Suprapubic skin (tissue), 4 donors: ENCODE measurements around the genes RALGDS, CACFD1, ADAMTSL2 and VAV2.

DNA sequence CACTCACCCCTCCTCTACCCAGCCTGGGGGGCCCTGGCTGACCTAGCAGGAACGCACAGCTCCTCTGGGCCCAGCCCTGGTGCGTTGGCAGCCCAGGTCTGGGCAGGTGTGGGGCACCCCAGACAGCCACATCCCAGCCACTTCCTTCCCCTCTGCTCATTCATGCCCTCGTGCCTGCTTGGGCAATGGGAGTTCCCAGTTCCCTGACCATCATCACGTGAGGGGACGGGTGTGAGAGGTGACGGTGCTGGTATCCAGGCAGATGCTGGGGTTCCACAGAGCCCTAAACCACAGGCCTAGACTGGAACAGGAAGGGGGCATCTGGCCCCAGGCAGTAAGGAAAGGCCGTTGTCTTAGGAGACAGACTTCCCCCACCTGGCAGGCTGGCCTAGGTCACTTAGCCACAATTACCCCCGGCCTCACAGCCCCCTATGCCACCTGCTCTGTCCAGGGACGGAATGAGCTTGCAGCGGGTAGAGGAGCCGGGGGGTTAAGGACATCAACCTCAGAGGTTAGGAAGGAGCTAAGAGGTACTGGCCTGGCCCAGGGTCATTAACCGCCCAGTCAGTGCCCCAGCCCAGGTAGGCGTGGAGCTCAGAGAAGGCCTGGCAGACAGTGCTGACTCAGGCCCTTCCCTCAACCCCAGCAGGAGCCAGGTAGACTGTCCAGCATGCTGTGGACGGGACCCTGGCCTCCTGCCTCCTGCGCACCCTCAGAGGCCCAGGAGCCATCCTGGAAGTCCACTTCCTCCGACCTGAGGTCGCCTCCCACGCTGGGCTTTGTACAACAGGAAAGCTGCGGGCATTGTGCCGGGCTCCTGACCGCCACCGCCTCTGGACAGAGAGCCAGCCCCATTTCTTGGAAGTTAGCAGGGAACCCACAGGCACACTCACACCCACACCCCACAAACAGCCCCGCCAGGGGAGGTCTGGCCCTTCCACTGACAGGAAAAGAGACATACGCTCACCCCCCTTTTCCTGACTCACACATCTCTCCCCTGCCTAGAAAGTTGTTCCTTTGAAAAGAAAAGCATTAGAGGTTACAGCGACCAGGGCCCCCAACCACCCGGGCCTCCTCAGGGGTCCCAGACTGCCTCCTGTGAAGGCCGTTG, 8.0 kb downstream of the RALGDS start:
- PRO-cap, result no peak
- RAMPAGE, long total RNA, 4 experiments, result no peak in any of the 4 experiments

DNA sequence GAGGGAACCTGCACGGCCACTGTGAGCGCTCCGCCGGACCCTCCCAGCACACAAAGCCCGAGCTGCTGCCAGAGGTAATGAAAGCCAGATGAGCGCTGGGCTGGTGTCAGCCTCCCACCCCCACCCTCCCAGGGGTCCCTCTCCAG, 1.6 kb downstream of the RALGDS start:
- PRO-cap, result no peak
- RAMPAGE, long total RNA, 4 experiments, result no peak in any of the 4 experiments

DNA sequence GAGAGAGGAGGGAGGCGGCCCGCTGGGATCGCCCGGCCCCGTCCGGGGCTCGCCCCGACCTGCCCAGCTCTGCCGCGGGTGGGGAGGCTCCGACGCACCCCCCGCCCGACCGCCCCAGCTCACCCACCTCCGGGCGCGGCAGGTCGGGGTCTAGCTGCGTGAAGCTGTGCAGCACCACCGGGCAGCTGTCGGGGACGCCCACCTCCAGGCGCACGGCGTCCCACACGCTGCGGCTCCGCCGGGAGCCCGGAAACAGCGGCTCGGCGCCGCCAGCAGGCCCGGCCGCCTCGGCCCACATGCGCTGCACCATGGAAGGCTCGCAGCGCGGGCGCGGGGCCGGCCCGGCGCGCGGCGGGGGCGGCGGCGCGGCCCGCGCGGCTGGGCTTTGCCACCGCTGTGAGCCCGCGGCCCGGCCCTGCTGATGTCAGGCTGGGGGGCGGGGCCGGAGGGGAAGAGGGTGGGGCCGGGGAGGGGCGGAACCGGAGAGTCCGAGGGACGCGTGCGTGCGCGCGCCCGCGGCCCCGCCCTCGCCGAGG, at the start of gene RALGDS:
RALGDS (minus strand) TSS at position 396 of the 536 bp plus-strand sequence.
- PRO-cap, result bidirectional peak, plus-strand start outside the sequence, minus-strand start at position 396 of the sequence
- RAMPAGE, long total RNA, 4 experiments, result start-site peak on the minus strand in 1 of 4 experiments, centred at position 319 of the sequence, 18 reads per replicate

DNA sequence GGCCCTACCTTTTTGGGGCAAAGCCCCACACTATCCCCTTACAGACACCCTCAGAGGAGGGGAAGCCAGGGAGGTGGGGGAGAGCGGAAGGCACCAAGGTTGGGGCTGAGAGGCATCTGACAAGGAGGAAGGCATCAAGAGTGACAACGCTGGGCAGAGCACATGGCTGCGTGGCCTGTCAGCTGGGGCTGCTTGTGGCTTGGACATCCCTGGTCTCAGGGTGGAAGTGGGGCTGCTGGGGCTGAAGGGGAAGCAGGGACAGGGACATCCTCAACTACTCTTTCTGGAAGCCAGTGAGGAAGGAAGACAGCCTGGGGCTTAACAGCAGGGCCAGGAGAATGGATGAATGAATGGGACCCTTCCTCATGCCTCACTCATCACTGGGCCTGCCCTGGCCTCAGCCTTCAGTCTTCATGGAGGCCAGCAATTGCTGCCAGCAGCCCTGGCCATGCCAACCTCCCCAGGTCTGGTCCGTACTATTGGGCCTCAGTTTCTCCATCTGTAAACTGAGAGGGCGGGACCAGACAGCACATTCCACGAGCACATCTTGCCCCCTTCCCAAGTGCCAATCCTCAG, 976 bp upstream of the RALGDS start:
- PRO-cap, result no peak
- RAMPAGE, long total RNA, 4 experiments, result no peak in any of the 4 experiments

DNA sequence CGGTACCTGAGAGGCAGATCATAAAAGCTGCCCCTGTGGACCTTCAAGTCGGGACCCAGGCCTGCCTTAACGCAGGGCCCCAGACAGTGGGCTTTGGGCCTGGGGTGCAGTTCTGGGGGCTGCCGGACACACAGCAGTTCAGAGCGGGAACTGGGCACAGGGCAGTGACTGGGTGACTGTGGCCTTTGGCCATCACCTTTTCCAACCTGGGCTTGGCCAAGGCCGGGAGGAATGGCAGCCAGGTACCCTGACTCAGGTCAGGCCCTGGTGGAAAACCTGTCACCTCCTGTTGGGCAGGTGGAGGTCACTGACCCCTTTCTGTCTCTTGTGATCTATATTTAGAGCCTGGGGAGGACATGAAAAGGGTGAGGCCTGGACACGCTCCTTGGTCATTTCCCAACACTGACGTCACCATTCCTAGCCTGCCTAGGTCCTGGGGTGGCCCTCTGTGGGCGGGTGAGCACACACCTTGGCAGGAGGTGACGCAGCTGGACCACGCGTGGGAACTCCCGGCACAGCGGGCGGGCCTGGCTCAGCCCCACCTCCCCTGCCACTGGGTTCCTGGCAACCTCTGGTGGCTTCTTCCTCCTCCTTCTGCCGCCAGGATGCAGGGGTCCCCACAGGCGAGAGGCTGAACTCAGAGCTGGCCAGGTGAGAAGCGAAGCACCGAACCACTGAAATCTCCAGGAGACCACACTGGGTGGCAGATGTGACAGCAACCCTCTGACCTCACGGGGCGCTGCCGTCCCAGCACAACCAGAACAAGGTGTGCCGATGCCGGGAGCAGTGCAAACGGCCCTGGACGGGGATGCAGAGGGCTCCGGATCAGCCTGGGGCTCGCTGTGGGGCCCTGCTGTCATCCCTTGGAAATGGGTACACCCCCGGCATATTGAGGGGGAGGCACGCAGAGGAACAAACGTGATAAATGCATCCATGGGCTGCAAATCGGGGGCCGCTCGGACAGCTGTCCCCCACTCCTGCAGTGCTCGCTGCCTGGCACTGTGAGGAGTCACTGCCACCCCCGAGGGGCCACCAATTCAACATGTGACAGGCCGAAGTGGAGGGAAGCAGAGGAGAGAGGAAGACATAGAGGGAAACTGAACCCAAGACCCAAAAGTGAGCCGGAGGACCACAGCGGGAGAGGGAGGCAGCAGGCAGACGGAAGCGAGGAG, 6.5 kb upstream of the RALGDS start:
- PRO-cap, result unidirectional peak, plus-strand start at position 640 of the sequence
- RAMPAGE, long total RNA, 4 experiments, result start-site peak on the plus strand in 4 of 4 experiments, centred at positions 588 to 850 of the sequence, 6 to 26 reads per replicate

- PRO-cap, result bidirectional peak, plus-strand start at chr9:133148503, minus-strand start at chr9:133148544
- RAMPAGE, long total RNA, 4 experiments, result no peak in any of the 4 experiments
Observed at GRCh38 chr9:133148451-133148706, 15.3 kb downstream of the GBGT1 start.

DNA sequence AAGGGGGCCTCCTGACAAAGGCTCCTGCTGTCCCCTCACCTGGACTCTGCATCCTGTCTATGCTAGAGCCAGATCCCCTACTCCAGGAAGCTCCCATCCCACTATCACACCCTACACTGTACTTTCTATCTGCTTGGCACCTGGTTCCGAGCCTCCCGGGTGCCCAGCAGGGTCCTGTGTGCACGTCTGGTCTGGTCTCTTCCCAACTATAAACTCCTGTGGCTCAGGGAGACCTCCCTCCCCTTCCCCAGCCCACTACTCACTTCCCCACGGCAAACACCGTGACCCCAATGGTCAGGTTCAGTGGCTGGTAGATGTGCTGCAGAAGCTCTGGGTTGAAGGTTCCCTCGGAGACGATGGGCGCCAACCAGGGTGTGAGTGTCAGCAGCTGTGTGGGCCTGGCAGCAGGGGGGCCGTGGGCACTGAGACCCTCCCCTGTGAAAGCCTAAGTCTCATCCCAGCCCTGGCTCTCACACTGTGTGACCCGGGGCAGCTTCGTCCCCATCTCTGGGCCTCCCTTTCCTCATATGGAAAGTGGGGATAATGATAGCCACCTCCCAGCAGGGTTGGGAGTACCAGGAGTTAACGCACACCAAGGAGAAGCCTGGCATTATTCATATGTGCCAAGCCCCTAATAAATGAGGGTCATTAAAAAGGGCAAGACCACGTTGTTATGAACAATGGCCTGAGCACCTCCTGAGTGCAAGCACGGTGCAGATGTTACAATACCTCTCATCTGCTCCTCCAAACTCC, 8.6 kb downstream of the GBGT1 start:
- PRO-cap, result no peak
- RAMPAGE, long total RNA, 4 experiments, result no peak in any of the 4 experiments

GRCh38 chr9:133162899-133163277, 826 bp downstream of the GBGT1 start:
- PRO-cap, result no peak
- RAMPAGE, long total RNA, 4 experiments, result no peak in any of the 4 experiments

- PRO-cap, result no peak
- RAMPAGE, long total RNA, 4 experiments, result no peak in any of the 4 experiments
Observed at GRCh38 chr9:133369857-133370303, 6.0 kb downstream of the SURF4 start.

GRCh38 chr9:133427766-133428154, 5.6 kb downstream of the ADAMTS13 start:
- PRO-cap, result no peak
- RAMPAGE, long total RNA, 4 experiments, result no peak in any of the 4 experiments

DNA sequence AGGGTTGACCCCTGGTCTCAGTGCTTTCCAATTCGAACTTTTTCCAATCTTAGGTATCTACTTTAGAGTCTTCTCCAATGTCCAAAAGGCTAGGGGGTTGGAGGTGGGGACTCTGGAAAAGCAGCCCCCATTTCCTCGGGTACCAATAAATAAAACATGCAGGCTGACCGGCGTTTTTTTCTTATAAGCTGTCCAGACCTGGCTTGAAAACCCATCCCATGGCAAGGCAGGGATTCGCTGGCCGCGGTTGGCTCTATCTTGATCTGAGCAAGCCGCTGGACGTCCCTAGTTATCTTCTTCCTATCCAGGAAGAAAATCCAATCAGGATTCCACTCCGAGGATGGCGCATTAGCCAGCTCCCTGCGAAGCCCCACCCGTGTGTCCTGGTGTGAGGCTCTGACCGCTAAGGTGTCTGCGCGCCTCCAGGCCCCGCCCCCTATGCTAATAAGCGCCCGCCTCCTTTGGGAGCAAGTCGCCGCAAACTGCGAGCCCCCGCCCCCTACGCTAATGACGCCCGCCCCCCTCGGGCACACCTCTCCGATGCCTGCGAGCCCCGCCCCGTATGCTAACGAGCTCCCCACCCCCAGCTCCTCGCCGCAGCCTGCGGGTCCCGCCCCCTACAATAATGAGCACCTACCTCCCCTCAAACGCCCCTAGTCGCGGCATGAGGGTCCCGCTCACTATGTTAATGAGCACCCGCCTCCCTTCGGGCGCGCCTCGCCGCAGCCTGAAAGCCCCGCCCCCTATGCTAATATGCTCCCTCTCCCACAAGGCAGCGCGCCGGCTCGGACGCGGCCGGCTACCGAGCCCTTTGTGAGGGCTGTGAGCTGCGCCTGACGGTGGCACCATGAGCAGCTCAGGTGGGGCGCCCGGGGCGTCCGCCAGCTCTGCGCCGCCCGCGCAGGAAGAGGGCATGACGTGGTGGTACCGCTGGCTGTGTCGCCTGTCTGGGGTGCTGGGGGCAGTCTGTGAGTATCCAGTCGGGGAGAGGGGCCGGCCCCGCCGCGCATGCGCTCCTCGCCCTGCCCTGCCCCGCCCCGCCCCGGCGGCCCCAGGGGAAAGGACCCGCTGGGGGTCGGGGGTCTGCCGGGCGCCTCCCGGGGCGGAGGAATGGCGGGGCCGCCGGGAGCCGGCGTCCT, at the start of gene CACFD1:
CACFD1 (plus strand) TSS at position 759 of the 1,139 bp plus-strand sequence.
- PRO-cap, result bidirectional peak, plus-strand start at position 653 of the sequence, minus-strand start at position 382 of the sequence; unidirectional peak, plus-strand start at position 820 of the sequence
- RAMPAGE, long total RNA, 4 experiments, result start-site peak on the plus strand in 3 of 4 experiments, centred at positions 783 to 792 of the sequence, 20 to 36 reads per replicate

DNA sequence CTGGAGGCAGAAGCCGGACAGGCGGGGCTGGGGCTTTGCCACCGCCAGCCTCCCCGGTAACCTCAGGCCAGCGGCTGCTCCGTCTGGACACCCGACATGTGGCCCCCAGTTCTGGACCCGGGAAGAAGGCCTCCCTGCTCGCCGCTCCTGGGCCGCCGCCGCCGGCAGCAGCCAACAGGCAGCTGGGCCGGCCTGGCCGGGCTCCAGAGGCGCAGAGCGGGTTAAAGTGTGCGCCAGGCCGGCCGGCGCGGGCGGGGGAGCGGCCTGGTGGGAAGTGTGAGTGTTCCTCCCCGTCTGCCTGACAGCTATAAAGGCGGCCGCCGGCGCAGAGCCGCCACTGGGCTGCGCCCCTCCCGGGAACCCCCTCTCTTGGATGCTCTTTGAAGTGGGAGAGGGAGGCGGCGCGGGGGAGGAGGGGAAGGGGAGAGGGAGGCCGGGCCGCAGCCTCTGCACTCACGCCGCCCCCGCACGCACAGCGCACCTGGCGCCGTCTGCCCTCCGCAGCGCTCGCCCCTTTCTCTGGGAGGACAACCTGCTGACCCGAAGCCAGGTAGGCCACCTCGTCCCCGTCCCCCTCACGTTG, at the start of gene ADAMTSL2:
ADAMTSL2 (plus strand) TSS at position 337 of the 583 bp plus-strand sequence.
- PRO-cap, result no peak
- RAMPAGE, long total RNA, 4 experiments, result no peak in any of the 4 experiments

DNA sequence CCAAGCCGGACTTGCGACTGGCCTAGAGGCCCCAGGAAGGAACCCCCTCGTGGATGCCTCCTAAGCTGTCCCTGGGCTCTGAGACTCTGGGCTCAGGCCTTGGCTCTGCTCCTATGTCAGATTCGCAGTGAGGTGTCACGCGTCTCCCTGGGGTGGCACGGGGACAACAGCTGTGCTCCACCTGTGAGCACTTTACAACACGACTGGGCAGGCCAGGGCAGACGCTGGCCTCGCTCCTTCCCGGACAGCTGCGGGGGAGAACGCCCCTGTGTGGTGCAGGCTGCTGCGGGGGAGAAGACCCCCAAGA, 36.2 kb downstream of the SARDH start:
- PRO-cap, result no peak
- RAMPAGE, long total RNA, 4 experiments, result no peak in any of the 4 experiments

GRCh38 chr9:133791547-133792264, 53.6 kb upstream of the SARDH start:
- PRO-cap, result no peak
- RAMPAGE, long total RNA, 4 experiments, result no peak in any of the 4 experiments

- PRO-cap, result no peak
- RAMPAGE, long total RNA, 4 experiments, result no peak in any of the 4 experiments
Observed at GRCh38 chr9:133823055-133824274, 85.3 kb upstream of the SARDH start.

DNA sequence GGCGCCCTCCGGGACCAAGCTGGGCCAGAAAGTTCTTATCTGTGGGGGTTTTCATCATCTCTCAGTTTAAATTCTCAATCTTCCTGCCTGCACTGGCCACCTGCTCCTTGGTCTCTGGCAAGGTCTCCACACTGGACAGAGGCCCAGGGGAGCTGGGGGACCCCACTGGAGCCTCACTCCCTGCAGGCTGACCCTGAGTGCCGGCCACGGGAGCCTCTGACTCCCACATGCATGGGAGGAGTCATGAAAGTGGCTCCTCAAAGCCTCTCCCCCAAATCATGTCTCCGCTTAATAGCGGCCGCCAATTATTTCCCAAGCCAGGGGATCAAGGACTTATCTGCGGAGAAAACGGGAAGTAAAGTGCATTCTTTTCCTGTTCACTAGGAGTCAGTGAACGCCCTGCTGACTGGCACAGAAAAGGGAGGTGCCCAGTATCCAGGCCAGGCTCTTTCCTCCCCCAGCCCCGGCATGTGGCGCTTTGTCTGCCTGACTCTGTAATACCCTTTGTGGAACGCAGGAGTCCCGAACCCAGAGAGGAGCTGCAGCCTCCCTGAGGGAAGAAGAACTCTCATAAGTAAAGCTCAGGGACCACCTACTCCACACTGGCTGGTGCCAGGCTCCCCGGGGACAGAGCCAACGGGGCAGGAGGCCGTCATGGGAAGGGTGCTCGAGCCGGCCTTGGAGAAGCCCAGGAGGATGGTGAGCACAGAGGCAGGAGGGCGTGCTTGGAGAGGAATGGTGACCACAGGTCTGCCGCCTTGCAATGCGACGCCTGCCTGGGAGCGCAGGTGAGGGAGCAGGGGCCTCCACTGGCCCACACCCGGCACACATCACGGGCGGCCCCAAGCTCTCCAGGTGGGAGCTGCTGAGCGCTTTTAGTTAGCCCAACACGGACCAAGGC, 31.6 kb downstream of the VAV2 start:
- PRO-cap, result no peak
- RAMPAGE, long total RNA, 4 experiments, result no peak in any of the 4 experiments

DNA sequence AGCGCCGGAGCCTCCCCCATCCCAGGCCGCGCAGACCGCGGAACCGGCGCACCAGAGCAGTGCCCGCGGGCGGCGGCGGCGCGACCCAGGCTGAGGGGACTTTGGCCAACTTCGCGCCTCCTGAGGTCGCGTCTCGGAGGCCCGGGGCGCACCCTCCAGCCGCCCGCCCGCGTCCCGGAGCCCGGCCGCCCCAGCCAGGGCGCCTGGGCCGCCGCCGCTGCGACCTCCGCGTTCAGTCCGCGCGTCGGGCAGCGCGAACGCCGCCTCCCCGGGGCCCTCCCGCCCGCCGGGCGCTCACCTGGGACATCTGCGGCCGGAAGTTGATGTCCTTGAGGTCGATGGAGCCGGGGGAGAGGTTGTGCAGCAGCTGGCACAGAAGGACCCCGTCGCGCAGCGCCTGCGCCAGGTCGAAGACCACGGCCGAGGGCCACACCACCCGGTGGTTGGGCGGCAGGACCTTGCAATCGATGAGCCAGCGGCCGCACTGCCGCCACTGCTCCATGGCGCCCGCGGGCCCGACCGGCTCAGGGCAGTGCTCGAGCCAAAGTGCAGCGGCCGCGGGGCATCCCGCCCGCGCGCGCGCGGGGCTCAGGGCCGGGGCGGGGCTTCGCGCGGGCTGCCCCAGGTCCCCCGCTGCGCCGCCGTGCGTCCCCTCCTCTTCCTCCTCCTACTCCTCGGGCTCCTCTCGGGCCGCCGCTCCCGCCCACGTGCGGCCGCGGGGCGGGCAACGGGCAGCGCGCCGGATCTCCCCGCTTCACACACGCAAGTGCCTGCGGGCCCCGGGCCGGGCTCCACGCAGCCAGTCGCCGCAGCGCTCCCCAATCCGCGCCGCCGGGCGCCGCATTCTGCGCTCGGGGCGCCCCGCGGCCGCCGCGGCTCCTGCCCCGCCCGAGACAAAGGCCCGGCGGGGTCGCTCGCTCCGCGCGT, at the start of gene VAV2:
VAV2 (minus strand) TSS at position 548 of the 927 bp plus-strand sequence.
- PRO-cap, result no peak
- RAMPAGE, long total RNA, 4 experiments, result no peak in any of the 4 experiments

DNA sequence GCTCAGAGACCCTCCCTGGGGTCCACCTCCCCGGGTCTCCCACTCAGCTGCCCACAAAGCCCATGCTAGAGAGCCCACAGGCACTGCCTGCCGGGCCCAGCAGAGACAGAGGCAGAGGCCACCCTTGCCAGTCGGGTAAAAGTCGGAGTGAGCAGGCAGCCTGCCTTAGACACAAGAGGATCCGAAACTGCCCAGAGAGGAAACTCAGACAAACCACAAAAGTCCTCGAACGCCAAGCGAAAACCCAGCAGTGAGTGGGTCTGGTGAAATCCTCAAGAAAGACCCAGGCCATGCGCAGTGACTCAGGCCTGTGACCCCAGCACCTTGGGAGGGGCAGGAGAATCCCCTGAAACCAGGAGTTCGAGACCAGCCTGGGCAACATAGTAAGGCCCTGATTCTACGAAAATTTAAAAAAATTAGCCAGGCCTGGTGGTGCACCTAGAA, 7.8 kb downstream of the BRD3 start:
- PRO-cap, result no peak
- RAMPAGE, long total RNA, 4 experiments, result no peak in any of the 4 experiments

GRCh38 chr9:134222526-134223051, 86.7 kb downstream of the WDR5 start:
- PRO-cap, result no peak
- RAMPAGE, long total RNA, 4 experiments, result no peak in any of the 4 experiments

GRCh38 chr9:134295176-134295833, 30.9 kb upstream of the RXRA start:
- PRO-cap, result no peak
- RAMPAGE, long total RNA, 4 experiments, result start-site peak on the minus strand in 2 of 4 experiments, at chr9:134295423-134295474 at its widest, 6 to 12 reads per replicate